Islet of Langerhans (tissue), 1 donor: ENCODE measurements around the gene BEND3.

DNA sequence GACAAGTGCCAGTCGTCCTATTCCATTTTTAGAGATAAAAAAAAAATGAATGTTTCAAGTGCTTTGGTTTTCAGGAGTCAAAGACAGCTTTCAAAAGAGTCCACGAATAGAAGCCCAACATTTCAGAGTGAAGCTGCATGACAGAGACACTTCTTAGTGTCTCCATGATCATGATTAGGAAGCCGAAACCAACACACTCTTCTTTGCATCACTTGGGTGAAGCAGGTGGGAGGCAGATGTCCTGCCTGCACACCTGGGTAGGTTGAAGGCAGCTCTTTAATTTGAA, 328.4 kb upstream of the PRDM1 start:
- RRBS: no CpG with 5 or more reads among the region's 3 CpGs

GRCh38 chr6:105892912-105893492, 193.1 kb upstream of the PRDM1 start:
- RRBS: no CpG with 5 or more reads among the region's 3 CpGs

DNA sequence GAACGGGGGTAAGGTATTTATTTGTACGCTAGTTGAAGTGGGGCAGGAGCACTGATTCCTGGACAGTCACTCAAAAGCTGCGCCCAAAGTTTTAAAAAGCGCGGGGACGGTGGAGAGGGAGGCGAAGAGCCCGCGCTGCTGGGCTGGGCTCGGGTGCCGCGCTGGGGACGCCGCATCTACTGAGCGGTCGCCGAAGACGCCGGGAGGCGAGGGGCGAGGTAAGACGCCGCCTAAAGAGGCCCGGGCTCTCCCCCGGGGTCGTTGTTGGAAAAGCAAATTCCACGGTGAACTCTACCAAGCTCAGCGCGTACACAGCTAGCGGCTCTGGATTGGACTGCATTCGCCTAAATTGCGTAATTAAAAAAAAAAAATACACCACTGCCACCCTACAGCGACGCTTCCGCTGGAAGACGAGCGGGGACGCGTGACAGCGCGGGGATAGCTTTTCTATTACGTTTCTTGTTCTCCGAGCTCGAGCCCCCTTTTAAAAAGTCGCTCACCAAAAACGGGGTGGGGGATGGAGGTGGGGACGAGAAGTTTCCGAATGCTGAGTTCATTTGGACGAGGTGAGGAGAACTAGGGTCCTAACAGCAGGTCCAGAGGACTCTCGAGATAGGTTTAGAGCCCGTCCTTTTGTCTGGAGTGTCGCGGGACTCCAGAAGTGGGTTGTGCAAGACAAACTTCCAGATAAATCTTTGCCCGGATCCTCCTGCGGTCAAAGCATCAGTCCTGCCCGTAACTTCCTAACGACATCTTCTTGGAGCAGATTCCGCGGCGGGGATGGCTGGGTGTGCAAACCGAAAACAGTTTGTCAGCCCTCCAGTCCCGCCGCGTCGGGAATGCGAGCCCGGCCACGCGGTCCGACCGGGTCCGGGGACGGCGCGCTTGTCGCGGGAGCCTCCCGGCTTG, 91.9 kb upstream of the PRDM1 start:
- RRBS: 16% methylated on average over 6 of the region's 78 CpGs

GRCh38 chr6:106102911-106104101, 17.2 kb downstream of the PRDM1 start:
- RRBS: no CpG with 5 or more reads among the region's 20 CpGs

DNA sequence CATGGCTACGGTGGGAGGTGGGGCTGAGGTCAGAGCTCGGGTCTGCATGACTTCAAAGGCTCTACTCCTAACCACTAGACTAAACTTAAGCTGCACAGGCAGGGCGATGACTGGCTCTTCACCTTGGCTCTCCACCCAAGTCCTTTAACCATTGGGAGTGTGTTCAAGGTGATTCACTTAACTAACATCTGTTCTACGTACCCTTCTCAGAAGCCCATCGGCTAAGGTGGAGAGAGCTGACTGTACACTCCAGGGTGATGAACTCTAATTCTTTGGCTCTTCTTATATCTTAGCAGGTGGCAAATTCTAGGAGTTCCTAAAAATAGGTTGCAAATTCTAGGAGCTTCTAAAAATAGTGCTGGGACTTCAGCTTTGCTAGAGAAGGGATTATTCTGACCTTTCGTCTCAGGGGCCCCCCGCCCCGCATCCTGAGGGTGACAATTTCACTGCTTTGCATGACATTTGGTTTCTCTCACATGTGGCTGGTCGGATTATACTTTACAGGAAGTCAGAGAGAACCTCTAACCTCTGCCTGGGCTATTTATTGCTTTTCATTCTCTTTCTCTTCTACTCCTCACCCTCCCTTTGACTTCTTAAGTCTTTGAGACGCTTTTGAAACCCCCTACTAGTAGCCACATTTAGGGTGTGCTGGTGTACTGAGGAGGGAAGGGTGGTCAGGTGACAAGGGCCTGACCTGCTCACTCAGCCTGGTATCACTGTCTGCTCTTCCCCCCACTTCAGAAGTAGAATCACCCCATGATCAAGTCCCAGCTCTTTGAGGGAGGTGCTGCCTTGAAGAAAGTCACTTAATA, 55.5 kb downstream of the PRDM1 start:
- RRBS: no CpG with 5 or more reads among the region's 10 CpGs

- RRBS: no CpG with 5 or more reads among the region's 14 CpGs
Observed at GRCh38 chr6:106167803-106168502, 81.8 kb downstream of the PRDM1 start.

GRCh38 chr6:106447794-106448531, 87.4 kb downstream of the CRYBG1 start:
- RRBS: no CpG with 5 or more reads among the region's 8 CpGs

GRCh38 chr6:106513615-106514318, 115.5 kb downstream of the RTN4IP1 start:
- RRBS: no CpG with 5 or more reads among the region's 2 CpGs

- RRBS: no CpG with 5 or more reads among the region's 2 CpGs
Observed at GRCh38 chr6:106516524-106516904, 112.8 kb downstream of the RTN4IP1 start.

- RRBS: no CpG with 5 or more reads among the region's 7 CpGs
Observed at GRCh38 chr6:106524772-106525511, 104.4 kb downstream of the RTN4IP1 start.

GRCh38 chr6:106533165-106533775, 96.0 kb downstream of the RTN4IP1 start:
- RRBS: no CpG with 5 or more reads among the region's 10 CpGs

GRCh38 chr6:106544531-106545017, 84.7 kb downstream of the RTN4IP1 start:
- RRBS: no CpG with 5 or more reads among the region's 4 CpGs

DNA sequence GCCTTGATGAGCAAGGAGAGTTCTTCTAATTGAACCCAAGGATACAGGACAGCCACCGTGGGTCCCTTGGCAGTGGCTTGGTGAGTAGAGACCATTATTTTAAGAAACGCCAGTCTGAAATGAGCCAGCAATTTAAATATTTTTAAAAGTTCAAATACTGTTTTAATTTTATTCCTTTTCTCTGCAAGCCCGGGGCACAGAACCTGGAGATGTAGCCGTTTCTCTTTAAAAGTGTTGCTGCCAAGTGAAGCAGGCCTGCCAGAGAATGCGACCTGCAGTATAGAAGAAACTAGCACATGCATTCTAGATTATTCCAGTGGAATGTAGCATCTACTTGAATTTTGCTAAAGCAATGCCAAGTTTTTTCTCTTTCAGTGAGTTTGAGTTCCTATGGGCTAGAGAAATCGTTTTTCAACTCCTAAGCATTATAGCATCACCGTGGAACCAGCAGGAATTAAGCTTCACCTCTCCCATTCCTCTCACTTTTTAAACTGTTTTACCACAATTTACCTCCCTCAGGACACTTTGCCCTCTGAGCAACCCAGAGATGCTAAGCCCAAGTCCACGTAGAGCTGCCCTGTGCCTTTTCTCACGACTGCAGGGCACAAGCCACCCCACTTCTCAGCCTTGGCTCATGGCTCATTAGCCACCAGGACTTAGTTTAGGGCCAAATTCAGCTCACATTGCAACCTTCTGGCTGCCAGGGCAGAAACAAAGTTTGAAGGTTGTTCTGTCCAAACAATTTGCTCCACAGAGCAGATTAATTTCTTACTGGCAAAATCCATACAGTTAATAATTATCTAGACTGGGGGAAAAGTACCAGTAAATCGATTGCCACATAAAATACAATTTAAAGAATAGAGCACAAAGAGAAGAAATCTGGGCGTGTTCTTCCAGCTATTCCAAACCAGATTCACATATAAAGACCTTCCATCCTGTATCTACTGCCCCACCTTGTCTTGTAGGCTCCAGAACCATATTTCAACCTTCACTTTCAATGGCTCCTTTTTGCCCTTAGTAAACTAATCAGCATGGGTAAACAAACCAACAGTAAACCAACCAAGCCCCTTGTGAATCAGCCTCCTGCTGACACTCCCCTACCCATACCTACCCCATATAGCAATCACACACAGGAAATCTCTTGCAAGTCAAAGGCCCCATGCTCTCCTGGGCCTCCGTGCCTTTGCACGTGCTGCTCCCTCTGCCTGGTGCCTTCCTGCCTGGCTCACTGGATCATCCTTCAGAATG, 101.7 kb downstream of the QRSL1 start:
- RRBS: no CpG with 5 or more reads among the region's 13 CpGs

GRCh38 chr6:106735149-106735578, 105.8 kb downstream of the QRSL1 start:
- RRBS: no CpG with 5 or more reads among the region's 2 CpGs

- RRBS: no CpG with 5 or more reads among the region's 5 CpGs
Observed at GRCh38 chr6:106743959-106744815, 114.8 kb downstream of the QRSL1 start.

- RRBS: no CpG with 5 or more reads among the region's 3 CpGs
Observed at GRCh38 chr6:106859623-106860143, 114.8 kb downstream of the CD24 start.

DNA sequence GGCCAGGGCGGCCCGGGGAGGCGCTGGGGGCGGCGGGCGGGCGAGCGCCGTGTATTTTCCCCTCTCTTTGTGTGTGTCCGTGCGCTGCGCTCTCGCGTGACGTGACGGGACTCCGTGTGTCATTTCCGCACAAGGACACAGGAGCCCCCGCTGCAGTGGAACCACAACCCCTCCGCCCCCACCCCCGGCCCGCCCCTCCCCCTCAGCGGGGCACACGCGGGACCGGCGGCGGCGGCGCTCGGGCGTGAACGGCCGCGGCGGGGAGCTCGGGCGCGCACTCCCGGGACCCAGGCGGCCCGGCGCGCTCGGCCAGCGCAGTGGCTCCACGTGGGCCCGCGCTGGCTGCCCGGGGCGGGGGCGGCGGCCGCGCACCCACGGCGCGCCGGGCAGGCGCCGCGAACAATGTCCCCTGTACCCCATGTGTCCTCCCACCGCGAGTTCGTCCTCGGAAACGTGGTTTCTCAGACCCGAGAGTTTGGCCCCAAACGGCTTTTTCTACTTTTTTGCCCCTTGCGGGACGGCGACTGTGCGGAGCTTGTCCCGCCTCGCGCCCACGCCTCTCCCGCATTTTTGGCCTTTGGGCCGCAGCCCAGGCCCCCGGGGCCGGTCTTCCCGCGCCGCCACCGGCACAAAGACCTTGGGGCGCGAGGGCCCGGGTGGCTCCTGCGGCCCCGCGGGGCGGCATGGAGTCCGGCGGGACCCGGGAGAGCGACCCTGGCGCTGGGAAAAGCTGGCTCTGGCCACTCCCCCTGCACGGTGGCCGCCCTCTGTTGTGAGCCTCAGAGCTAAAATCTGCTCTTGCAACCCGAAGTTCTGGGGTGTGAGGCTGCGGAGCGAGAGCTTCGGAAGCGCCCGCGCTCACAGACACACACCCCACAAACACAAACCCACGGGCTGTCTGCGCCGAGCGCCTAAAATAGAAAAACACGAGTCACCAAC, at the start of gene BEND3:
Gene BEND3, minus strand, starts transcription at position 319 of the 939 bp plus-strand sequence.
- RRBS: 3% methylated on average over 46 of the region's 111 CpGs

- RRBS: no CpG with 5 or more reads among the region's 4 CpGs
Observed at GRCh38 chr6:107152484-107153122, 37.3 kb upstream of the BEND3 start.

- RRBS: no CpG with 5 or more reads among the region's 21 CpGs
Observed at GRCh38 chr6:107458593-107459184, 675 bp downstream of the PDSS2 start.

DNA sequence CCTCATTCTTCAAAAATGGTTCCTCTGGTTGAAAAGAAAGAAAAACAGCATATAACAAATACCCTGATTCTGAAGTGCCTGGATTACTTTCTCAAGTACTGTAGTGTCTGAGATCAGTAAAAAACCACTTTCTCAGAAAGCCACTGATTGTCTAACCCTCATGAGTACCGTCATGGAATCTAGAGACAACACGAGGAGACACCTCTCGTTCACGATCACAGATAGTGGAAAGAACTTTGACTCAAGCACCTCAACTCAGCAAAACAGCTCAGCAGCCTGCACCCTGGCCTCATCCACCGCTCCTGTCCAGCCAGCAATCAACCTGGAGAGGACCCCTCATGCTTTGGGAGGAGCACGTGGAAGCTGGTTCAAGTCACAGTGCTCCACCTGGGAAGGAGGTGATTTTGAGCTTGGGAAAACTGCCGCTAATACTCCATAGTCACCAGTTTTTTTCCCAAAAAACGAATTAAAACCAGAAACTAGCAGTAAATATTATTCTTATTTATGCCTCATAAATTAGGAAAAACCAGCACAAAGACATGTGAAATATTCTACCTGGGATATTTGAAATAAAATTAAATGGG, 970 bp downstream of the SCML4 start:
- RRBS: no CpG with 5 or more reads among the region's 8 CpGs